ENCODE data around the genes PROM2, TRIM43 and ARID5A.

DNA sequence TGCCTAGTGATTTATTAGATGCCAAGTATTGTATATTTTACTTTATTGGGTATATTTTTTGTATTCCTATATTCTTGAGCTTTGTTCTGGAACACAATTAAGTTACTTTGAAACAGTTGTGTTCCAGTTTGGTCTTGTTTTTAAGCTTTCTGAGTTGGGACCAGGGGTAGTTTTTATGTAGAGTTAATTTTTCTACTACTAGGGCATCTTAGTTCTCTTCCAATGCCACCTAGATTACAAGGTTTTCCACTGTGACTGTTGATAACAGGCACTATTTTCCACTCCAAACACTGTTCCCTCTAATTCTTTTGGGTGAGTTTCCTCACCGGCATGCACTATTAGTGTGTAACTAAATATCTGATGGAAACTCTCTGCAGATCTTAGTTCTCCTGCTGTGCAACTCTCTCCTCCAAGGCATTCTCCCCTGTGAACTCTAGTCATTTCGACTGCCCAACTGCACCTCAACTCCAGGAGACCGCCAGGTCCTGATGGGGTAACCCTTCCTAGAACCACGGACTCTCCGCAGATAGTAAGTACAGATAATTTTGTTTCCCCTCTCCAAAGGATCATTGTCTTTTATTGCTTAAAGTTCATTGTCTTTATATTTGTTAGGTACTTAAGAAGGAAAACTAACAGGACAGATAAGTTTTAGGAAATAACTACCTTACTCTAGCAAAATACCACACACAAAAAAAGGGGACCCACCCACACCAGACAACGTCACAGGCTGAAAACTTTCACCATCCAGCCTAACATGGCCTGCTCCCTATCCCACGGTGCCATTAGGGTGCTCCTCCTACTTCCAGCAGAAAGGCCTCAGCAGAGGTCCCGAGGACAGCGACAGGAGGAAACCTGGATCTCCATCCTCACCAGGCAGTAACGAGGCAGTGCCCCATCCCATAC, 36.5 kb downstream of the MRPS5 start:
- PRO-cap: unidirectional peak, minus-strand start at position 719 of the sequence

DNA sequence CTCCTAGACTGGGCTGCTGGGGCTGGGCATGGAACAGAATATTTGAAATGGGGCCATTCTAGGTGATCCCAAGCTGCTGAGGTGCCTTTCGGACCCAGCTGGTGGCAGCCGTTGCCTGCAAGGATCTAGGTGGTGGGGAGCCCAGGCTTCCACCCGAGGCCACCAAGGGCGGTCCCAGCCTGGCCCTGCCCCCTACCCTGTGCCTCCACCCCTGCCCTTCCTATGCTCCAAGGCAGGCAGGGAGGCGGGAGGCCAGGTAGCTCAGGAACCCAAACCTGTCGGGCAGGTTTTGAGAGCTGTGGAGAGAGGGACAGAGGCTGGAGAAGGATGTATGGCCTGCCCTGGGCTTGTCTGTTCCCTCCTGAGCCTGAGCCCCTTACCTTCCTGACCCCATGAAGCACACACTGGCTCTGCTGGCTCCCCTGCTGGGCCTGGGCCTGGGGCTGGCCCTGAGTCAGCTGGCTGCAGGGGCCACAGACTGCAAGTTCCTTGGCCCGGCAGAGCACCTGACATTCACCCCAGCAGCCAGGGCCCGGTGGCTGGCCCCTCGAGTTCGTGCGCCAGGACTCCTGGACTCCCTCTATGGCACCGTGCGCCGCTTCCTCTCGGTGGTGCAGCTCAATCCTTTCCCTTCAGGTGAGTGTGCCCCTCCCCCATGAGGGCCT, at the start of gene PROM2:
Gene PROM2 (plus strand): TSS at position 256 of the 665 bp plus-strand sequence.
- PRO-cap: bidirectional peak, plus-strand start at position 285 of the sequence, minus-strand start at position 127 of the sequence

- PRO-cap: no peak
Observed at GRCh38 chr2:95591805-95592197, at the start of gene TRIM43. TRIM43 (plus strand) TSS chr2:95592001.

DNA sequence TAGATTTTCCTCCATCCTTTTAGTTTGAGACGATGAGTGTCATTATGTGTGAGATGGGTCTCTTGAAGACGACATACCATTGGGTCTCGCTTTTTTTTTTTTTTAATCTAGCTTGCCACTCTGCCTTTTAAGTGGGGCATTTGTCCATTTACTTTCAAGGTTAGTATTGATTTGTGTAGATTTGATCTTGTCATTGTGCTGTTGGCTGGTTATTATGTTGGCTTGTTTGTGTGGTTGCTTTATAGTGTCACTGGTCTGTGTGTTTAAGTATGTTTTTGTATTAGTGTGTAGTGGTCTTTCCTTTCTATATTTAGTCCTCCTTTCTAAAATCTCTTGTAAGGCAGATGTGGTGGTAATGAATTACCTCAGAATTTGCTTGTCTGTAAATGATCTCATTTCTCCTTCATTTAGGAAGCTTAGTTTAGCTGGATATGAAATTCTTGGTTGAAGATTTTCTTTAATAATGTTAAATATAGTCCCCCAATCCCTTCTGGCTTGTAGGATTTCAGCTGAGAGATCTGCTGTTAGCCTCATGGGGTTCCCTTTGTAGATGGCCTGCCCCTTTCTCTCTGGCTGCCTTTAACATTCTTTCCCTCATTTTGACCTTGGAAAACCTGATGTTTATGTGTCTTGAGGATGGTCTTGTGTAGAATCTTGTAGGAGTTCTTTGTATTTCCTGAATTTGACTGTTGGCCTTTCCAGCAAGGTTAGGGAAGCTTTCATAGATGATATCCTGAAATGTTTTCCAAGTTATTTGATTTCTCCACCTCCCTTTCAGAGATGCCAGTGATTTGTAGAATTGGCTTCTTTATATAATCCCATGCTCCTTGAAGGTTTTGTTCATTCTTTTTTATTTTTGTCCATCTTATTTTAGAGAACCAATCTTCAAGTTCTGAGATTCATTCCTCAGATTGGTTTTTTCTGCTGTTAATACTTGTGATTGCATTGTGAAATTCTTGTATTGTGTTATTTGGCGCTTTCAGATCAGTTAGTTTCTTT, 164.2 kb downstream of the ANKRD36C start:
- PRO-cap: no peak

GRCh38 chr2:95828482-95829020, 163.1 kb downstream of the ANKRD36C start:
- PRO-cap: no peak

DNA sequence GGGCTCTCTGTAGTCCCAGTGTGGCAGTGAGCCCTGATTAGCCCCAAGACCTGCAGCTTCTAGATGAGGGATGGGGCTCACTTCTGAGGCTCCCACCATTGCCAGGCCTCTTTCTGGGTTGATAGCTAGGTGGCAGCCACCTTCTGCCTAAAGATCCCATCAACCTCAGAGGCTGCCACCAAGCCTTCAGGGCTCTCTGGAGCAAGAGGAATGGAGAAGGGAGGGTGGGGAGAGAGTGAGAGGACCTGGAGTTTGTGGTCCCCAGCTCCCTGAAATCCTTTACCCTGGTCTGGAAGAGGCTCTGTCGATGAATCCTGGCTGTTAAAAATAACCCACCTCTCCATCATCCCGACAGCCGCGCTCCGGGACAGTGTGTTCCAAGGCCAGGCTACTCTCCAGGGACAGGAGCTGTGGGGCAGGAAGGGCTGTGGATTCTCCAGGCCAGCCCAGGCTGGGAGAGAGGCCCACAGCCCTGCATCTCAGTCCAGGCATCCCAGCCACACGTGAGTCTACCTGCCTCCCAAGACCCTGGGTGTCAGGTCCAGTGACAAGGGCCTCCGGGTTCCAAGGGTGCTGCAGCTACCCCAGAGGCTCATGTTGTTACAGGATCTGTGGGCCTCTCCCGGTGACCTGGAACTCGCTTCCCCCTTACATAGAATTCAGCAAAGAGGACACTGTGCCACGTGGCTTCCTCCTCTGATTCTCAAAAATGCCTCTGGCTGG, 17.5 kb downstream of the ADRA2B start:
- PRO-cap: no peak

DNA sequence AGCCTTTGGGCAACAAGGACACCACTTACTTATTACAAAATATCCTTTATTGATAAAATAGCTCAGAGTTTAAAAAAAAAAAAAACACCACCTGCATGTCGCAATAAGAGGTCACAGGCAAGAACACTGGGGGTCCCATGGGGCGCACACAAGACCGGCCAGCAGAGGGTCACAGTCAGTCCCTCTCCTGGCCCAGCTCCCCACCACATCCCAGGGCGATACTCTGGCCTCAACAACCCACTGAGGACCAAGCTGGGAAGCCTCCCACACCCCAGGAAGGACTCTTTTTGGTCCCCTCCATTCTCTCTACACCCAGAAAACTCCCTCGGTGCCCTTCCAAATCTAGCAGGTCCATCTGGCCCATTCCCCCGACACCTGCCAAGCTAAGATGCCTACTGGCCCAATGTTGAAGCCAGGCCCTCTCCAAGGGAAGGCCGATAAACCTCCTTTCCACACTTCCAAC, 3.5 kb downstream of the ADRA2B start:
- PRO-cap: no peak

- PRO-cap: no peak
Observed at GRCh38 chr2:96131267-96131940, 6.9 kb downstream of the ASTL start.

DNA sequence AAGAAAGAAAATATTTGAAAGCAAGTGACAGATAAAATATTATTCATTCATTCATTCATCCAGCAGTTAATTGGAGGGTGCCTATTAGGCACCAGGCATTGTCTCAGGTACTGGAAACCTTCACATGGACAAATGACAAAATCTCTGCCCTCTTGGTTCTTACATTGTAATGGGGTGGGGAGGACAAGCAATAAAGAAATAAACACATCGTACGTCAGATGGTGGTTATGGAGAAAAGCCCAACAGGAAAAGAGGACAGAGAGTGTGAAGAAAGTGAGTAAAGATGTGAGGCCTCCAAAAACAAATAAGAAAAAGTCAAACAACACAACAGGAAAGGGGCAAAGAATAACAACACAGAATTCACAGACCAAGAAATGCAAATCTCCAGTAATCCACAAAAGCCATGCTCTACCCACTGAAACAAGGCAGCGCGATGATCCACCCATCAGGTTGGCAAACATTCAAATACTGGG, 16.5 kb upstream of the DUSP2 start:
- PRO-cap: no peak

- PRO-cap: no peak
Observed at GRCh38 chr2:96253358-96253809, 12.4 kb downstream of the TMEM127 start.

DNA sequence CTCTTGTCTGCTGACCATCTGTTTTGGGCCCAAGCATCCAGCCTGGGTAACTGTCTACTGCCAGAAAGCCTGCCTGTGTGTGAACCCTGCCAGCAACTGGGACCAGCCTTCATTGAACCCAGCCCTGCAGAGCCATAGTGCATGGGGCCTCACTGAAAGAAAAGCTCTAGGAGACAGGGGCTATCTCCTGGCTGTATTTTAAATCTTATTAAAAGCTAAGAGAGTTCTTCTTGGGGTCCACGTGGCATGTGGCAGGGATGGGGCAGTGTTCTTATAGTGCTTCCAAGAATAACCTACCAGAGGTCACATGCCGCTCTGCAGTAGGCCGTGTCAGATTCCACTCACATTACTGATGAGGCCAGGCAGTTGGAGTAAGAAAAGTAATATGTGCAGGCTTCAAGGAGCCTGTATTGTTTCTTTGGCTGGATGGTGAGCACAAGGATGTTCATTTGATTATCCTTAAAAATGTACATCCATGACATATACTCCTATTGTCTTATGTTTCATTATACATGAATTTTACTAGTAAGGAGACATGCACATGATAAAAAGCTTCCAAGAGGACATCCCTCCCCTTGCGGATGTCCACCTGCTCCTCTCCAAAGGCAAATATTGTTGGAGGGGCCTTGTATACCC, 7.1 kb downstream of the TMEM127 start:
- PRO-cap: no peak

DNA sequence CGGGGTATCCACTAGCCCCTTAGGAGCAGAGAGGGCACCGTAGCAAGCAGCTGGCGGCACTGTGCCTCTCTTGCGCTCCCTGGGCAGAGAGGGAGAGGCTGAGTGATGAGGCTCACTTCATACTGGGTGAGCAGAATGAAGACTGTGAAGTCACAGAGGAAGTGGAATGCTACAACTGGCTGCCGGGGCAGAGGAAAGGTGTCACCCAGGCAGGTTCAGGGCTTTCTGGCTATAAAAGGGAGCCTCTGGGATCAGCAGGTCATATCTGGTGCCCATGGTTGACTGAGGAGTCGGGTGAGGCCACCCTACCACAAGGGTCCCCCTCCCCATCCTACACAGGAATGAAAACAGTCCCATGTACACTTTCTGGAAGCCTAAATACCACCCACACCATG, 895 bp downstream of the ITPRIPL1 start:
- PRO-cap: no peak

DNA sequence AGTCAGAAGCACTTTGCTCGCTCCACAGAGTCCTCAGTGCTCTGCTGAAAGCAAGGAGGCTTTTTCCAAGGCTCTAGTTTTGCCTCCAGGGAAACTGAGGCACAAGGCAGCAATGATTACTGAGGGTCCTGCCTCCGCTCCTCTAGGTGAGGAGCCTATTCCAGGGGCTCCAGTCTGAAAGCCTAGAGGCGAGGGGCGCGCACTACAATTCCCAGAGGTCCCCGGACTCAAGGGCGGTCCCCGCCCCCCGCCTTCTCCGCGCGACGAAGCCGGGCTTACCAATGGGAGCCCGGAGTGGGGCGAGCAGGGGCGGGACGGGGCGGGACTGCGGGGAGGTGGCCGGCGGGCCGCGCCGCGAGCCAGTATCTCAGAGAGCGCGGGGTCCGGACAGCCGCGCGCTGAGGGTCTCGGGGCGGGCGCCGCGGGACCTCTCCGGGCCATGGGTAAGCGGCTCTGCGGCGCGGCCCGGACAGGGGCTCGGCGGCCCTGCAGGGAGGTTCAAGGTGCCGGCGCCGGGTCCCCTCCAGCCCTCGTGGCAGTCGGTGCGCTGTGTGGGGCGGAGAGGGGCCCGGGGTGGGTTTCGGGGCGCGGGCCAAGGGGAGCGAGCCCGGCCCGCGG, at the start of gene ARID5A:
Gene ARID5A (plus strand): TSS at position 365 of the 618 bp plus-strand sequence.
- PRO-cap: bidirectional peak, plus-strand start at position 365 of the sequence, minus-strand start at position 319 of the sequence

DNA sequence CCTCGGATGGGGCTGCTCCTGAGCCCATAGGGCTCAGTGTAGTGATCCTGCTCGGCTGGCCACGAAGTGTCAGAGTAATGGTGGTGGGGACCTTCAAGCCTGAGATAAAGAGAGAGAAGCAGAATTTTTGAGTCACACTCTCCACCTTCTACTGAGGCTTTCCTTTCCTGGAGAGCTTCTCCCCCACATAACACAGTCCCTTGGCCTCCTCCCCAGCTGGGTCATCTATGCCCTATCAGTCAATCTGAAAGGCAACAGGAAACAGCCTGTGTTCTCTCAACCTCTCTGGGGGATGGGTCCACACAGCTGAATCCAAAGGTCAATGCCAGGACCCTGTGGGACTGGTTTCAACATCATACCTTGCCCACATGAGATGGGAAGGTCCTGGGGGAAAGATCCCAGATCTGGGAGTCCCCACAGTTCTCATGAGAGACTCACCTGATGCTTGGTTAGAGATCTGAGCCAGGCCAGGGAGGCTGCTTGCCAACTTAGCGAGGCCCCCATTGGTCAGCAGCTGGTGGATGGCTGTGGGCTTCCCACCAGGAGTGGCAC, 36.4 kb downstream of the KANSL3 start:
- PRO-cap: no peak

DNA sequence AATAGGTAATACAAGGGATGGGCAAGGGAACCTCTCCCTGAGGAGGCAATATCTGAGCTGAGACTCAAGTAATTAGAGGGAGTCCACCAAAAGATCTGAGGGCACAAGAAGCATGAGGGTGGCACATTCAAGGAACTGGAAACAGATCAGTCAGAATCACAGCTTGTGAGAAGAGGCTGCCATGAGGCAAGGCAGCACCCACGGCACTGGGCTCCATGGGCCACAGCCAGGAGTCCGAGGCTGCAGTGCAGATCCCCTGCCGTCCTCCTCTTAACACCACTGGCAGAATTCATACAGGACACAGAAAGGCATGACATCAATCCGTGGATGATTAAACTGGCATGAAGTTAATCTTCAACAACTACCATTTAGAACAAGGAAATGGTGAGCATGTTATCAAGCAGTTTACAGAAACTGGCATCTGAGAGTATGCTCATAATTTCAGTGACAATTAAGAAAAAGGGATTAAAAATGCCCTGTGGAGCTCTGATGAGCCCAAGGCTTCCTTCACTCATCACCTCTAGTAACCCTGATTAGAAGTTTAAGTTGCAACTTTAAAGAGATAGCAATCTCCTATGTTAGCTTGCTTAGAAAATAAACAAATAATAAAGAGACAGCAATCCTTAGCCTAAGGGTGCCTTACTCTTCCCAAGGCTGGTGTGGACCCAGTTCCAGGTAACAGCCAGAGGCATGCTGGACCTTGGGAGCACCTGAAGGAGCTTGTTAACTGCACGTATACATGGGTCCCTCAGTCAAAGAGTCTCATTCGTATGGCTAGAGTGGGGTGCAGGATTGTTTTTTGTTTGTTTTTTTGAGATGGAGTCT, 25.5 kb downstream of the LMAN2L start:
- PRO-cap: no peak

- PRO-cap: unidirectional peak, minus-strand start at chr2:96761470
Observed at GRCh38 chr2:96761344-96761655, 598 bp downstream of the CNNM4 start.

DNA sequence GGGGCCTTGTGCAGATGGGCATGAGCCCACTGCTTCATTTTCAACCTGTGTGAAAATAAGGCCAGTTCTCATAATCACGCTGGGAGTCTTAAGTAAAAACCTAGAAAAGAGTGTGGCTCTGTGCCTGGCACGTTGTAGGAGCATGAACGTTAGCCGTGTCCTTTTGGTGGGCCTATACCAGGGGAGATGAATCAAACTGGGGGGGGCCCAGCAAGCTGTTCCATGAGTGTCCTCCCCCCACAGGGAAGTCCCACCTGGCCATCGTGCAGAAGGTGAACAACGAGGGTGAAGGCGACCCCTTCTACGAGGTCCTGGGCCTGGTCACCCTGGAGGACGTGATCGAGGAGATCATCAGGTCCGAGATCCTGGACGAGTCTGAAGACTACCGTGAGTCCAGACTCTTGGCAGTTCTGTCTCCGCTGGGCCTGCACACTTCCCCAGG, 8.8 kb downstream of the CNNM3 start:
- PRO-cap: no peak

- PRO-cap: no peak
Observed at GRCh38 chr2:96828525-96829270, 12.6 kb downstream of the CNNM3 start.

GRCh38 chr2:96856948-96857499, 792 bp downstream of the ANKRD39 start:
- PRO-cap: no peak

- PRO-cap: no peak
Observed at GRCh38 chr2:96873972-96875224, 4.5 kb upstream of the SEMA4C start.

Data from left lung (tissue), 1 donor.